ENCODE measurements around the gene INO80D.

DNA sequence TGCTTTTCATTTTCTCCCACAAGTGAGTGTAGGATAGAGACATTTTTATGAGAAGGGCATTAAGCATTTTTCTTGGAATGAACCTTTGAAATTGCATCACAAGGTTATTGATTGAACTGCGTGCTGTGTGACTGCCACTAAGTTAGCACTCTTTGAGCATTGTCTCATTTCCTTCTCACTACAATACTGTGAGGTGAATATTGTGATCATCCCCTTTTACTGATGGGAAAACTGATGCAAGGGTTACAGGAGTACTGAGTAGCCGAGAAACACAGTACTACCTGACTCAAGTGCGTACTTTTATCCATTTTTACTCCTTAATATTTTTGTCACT, 2.0 kb downstream of the NBEAL1 start:
- PRO-cap, 2 experiments, result no peak in any of the 2 experiments

DNA sequence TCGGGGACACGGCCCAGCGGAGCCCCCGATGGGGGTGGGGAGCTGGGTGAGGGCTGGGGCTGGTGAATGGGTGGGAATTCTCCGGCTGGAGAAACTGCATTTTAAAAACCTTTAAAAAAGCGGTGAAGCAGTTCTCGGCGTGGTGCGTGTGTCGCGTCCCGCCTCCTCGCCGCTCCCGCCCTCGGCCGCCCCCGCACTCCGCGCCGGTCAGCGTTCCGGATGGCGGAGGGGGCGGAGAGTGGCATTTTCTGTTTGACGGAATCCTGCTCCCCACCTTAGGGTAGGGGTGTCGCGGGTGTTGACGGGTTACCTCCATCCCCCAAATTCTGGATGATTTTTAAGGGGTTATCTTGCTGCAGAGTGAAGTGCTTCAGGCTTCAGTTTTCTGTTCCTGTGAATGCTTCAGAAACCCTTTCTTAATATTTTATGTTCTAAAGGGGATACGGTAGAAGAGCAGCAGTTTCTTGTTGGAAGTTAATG, 560 bp downstream of the ABI2 start:
- PRO-cap, 2 experiments, result peak in 1 of 2 experiments; most common minus-strand start position 177 of the sequence (in 1)

DNA sequence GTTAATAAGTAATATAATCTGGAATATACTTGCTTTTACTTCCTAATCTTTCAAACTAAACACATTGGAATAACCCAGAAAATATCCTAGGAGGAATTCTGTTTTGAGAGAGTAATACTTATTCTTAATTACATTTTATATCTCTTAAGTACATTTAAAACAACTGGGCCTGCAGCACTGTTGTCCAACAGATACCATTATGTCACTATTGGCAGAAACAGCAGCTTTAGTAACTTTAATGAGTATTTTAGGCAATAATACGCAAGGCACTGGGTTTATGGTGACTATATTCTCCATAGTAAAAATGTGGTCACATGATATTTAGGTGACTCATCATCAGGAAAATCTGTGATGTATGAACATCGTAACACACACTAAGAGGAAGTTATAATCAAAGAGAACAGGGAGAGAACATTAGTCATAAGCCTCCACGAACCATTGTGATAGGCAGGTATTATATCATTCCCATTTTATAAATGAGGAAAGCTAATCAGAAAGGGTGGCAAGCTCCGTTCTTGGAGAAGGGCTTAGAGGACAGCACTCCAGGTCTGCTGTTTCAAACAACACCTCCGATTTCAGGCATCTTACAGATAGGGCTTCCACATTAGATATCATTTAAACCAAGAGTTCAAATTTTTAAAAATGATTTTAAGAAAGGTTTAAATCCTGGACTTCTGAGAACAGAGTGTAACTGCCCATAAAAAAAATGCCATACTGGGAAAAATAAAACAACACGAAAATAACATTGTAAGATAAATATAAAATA, 36.9 kb downstream of the RAPH1 start:
- PRO-cap, 2 experiments, result no peak in any of the 2 experiments

DNA sequence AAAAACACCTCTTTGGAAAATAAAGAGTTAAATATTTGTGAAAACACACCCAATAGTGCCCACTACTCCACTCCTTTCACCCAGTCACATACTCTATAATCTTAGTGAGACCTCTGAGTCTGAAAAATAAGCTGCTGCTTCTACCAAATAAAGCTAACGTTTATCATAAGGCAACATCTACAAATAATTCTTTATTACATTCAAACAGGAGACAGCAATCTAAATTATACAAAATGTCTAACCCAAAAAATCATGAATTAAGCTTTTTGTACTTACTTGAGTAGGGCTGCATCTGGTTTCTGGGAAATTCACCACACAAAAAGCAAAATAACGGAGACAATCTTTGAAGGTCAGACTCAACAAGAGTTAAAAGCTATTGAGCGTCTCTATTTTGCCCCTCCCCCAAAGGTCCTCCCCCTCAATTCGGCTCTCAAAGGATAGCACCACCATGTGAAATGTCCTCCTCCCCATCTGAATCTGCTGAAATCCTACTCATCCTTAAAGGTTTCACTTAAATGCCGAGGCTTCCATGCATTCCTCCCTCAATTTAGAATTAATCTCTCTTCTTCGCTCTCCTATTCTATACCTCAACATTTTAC, 1.9 kb downstream of the RAPH1 start:
- PRO-cap, 2 experiments, result no peak in any of the 2 experiments

- PRO-cap, 2 experiments, result peak in 2 of 2 experiments; most common plus-strand start chr2:203535397 (in 1); most common minus-strand start chr2:203535403 (in 1)
Observed at GRCh38 chr2:203535330-203536102, 415 bp upstream of the RAPH1 start.

DNA sequence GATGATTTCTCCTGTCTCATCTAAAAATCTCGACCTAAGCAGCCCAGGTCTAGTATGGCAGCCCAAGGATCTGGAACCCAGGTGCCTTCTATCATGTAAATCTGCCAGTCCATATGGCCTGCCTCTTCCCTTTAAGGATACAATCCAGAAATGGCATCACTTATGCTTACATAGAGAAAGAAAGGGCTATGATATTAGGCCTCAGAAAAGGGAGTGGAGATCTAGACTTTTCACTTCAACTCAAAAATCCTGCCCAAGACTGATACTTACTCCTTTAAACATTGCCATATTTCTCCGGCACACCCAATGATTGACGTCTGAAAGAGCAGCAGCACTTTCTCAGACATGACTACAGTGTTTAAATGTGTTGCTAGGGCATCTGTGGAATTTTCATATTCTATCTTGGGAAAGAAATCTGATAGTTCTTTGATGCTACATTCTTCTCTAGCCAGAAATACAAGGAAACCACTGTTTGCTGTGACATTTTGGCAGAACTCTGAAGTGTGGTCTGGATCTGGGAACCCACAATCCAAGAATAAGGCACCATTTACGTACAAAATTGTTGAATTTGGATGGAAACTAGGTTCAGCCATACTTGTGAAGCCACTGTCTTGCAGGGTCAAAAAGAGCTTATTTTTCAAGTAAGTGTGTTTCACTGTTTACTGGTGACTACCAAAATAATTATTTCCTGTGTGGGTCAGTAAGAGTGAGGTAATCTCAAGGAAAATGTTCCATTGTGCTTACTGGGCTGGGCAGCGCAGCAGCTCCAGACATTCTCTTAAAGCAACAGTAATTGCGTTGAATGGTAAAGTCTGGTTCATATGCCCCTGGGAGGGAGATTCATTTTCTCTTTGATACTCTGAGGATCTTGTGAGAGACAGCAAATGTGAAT, 21.4 kb upstream of the CD28 start:
- PRO-cap, 2 experiments, result no peak in any of the 2 experiments

DNA sequence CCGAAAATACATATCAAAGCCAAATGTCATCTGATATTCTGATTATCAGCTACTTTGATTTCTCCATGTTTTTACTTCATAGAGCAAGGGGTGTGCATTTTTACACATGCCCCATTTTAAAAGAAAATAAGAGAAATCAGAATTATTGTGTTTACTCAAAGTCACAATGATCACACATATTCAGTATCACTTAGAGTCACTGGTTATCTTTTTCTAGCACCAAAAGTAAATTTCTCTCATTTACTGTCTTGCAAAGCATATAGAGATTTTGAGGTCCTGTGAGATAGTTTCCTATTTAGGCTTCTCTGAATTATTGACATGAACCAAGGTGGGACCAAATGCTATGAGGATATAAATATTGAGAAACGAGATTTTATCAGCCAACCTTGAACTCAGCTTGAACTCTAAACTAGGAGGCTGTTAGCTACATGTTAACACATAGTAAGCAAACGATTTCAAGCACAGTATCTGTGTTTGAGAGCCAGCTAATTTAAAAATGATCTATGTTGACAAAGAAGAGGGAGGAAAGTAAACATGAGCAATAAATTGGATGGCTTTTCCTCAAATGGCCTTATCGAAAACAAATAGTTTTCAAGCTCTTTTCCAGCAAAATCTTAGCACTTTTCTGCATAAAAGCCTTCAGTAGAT, 14.4 kb downstream of the CD28 start:
- PRO-cap, 2 experiments, result no peak in any of the 2 experiments

DNA sequence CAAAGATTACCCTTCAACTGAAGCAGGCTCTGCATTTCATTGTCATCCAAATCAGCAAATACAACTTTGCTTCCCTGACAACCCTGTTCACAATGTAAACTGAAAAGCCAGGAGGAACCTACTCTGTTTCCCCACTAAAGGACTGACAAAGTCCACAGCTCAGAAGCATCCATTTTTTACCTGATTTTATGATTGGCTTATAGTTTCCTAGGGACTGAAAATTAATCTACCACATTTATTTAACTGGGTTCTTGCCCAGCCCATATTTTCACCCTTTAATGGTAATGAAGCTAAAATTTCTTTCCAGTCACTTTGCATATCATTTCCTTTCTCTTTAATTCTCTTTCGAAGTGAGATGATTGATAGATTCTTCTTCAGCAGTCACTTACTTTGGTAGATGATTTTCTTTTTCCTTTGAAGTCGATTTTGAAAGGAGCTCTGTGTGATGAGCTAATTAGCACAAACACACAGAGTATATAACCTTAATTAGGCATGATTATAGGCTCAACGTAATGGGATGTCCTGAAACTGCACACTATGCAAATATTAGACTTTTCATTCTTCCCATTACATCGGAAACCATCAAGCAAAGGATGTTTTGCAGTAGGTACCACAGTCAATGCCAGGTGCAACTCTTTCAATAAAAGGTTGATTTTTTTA, 6.5 kb upstream of the CTLA4 start:
- PRO-cap, 2 experiments, result no peak in any of the 2 experiments

- PRO-cap, 2 experiments, result no peak in any of the 2 experiments
Observed at GRCh38 chr2:204023022-204023653, 86.6 kb downstream of the ICOS start.

- PRO-cap, 2 experiments, result no peak in any of the 2 experiments
Observed at GRCh38 chr2:204498835-204499117, 46.5 kb upstream of the PARD3B start.

GRCh38 chr2:204753789-204754220, 208.5 kb downstream of the PARD3B start:
- PRO-cap, 2 experiments, result no peak in any of the 2 experiments

GRCh38 chr2:204892237-204893344, 347.3 kb downstream of the PARD3B start:
- PRO-cap, 2 experiments, result no peak in any of the 2 experiments

DNA sequence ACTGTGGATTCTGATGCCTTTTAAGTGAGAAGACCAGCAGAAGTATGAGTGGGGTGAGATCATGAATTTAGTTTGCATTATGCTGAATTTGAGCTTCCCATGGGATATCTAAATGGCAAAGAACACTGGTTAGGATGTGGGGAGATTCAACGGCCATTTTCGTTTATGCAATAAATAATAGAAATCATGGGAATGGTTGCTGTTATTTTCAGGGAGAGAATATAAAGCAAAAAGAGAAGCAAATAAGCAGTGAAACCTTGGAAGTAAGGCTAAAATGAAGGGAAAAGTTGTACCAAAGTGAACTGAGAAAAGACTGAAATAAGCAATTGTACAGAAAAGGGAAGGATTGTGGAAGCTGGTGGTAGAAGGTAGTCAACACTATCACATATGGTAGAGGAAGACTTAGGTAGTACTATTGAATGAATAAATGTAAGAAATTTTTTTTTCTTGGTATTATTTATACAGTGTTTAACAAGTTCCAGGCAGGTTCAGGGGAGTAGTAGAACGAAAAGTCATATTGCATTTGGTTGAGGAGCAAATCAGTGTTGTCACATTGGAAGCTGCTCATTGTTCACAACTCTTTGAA, 376.8 kb downstream of the PARD3B start:
- PRO-cap, 2 experiments, result no peak in any of the 2 experiments

GRCh38 chr2:205139741-205140336, 542.5 kb upstream of the NRP2 start:
- PRO-cap, 2 experiments, result no peak in any of the 2 experiments

GRCh38 chr2:205300276-205300842, 381.9 kb upstream of the NRP2 start:
- PRO-cap, 2 experiments, result no peak in any of the 2 experiments

- PRO-cap, 2 experiments, result no peak in any of the 2 experiments
Observed at GRCh38 chr2:205332147-205332519, 350.2 kb upstream of the NRP2 start.

- PRO-cap, 2 experiments, result no peak in any of the 2 experiments
Observed at GRCh38 chr2:205686144-205686422, 3.8 kb downstream of the NRP2 start.

DNA sequence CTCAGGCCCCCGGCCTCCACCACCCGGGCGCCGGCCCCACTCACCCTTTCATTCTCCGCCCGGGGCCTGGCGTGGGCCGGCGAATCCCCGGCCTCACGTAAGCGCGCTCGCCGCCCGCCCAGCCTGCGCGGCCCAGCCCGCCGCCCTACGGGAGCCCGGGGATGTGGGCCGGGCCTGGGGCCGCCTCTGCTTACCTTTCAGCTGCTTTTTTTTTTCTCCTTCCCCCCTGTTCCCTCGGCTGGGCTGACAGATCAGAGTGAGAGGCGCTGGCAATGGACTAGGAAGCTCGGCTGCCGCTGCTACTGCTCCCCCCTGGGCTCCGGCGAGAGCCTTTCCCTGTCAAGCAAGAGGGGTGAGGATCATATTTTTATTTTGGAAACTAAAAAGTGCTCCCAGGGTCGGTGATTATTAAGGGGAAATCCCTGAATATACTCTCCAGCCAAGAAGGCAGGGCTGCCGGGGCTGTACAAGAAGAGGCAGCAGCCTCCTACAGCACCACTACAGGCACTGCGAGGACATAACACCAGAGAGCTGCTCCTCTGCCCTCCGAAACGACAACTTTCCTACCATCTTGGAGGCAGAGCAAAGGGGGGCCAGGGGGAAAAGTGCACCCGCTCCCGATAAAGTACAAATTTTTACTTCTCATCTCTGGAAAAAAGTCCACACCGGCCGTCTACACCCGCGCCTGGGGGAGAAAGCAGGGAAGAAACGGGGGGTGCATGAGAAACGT, at the start of gene INO80D:
Gene INO80D (minus strand): TSS at position 468 of the 730 bp plus-strand sequence.
- PRO-cap, 2 experiments, result peak in 2 of 2 experiments; most common plus-strand start position 498 of the sequence (in 2); most common minus-strand start position 147 of the sequence (in 2)

- PRO-cap, 2 experiments, result no peak in any of the 2 experiments
Observed at GRCh38 chr2:206799063-206799503, 33.7 kb downstream of the FASTKD2 start.

DNA sequence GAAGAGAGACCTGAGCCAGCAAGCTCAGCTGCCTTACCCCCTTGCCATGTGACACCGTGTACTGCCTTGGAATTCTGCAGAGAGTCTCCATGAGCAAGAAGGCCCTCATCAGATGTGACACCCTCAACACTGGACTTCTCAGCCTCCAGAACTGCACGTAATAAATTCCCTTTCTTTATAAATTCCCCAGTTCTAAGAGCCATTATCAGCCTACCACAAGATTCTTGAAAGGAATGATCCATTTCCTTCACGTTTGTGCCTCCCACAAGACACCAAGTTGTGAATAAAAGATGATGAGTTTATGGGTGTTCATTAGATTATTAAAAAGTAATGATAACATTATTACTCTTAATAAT, 67.5 kb upstream of the CPO start:
- PRO-cap, 2 experiments, result no peak in any of the 2 experiments